Right atrium auricular region (tissue), 2 donors: ENCODE results near the gene KCNJ2.

GRCh38 chr17:67535606-67536088, 158.6 kb downstream of the PITPNC1 start:
- PRO-cap: no peak
- RAMPAGE, long total RNA, 2 experiments: no peak in any of the 2 experiments

DNA sequence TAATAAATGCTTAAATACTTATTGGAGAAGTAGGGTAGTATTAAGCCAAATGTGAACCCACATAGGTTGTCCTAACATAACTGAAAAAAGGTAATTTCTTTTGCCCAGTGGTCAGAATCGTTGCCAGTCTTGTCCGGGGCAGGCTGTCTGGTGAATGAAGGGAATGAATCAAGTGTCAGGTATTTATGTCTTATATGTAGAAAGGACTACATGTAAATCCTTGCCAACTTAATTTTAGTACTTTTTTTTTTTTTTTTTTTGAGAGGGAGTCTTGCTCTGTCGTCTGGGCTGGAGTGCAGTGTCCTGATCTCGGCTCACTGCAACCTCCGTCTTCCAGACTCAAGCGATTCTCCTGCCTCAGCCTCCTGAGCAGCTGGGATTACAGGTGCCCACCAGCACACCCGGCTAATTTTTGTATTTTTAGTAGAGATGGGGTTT, 2.4 kb downstream of the BPTF start:
- PRO-cap: no peak
- RAMPAGE, long total RNA, 2 experiments: no peak in any of the 2 experiments

GRCh38 chr17:67893798-67894522, 68.7 kb downstream of the BPTF start:
- PRO-cap: no peak
- RAMPAGE, long total RNA, 2 experiments: no peak in any of the 2 experiments

DNA sequence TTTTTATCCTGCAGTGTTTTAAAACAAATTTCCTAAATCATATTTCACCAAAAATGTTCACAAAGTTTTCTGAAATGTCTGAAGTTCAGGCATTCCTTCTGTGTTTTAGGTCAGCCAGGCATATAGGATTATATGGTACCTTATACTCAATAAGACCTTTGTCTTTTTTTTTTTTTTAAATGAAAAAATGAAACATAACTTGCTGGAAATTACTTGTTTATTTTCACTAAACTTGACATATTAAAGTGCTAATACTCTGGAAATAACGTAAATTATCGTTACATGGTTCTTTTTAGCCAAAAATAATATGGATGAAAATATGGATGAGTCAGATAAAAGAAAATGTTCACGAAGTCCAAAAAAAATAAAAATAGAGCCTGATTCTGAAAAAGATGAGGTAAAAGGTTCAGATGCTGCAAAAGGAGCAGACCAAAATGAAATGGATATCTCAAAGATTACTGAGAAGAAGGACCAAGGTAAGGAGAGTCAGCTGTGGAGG, 84.0 kb downstream of the BPTF start:
- PRO-cap: no peak
- RAMPAGE, long total RNA, 2 experiments: no peak in any of the 2 experiments

- PRO-cap: no peak
- RAMPAGE, long total RNA, 2 experiments: no peak in any of the 2 experiments
Measured at GRCh38 chr17:68085943-68086562, 50.5 kb downstream of the KPNA2 start.

DNA sequence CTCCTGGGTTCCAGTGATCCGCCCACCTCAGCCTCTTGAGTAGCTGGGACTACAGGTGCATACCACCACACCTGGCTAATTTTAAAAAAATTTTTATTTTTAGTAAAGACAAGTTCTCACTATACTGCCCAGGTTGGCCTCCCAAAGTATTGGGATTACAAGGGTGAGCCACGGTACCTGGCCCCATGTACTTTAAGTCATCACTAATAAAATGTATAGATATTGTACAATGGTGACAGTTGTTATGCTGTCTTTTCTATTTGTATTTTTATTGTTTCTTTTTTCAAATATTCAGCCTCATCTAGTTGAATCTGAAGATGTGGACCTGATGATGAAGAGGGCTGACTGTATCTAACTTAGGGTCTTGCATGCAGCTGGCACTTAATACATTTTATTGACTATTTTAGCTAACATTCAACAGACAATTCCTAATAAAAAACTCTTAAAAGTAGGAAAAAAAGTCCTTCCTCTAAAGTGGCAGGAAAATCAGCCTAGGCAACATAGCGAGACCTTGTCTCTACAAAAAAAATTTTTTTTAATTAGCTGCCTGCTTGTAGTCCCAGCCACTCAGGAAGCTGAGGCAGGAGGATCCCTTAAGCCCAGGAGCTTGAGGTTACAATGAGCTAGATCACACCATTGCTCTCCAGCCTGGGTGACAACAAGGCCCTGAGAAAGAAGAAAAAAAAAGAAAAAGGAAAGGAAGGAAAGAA, 88.0 kb downstream of the KPNA2 start:
- PRO-cap: no peak
- RAMPAGE, long total RNA, 2 experiments: no peak in any of the 2 experiments

GRCh38 chr17:68199315-68199676, 48.5 kb upstream of the AMZ2 start:
- PRO-cap: no peak
- RAMPAGE, long total RNA, 2 experiments: no peak in any of the 2 experiments

GRCh38 chr17:68200473-68201383, 47.1 kb upstream of the AMZ2 start:
- PRO-cap: unidirectional peak, minus-strand start at chr17:68200672; unidirectional peak, minus-strand start at chr17:68200961
- RAMPAGE, long total RNA, 2 experiments: no peak in any of the 2 experiments

- PRO-cap: no peak
- RAMPAGE, long total RNA, 2 experiments: no peak in any of the 2 experiments
Measured at GRCh38 chr17:68296498-68297277, 5.4 kb downstream of the ARSG start.

DNA sequence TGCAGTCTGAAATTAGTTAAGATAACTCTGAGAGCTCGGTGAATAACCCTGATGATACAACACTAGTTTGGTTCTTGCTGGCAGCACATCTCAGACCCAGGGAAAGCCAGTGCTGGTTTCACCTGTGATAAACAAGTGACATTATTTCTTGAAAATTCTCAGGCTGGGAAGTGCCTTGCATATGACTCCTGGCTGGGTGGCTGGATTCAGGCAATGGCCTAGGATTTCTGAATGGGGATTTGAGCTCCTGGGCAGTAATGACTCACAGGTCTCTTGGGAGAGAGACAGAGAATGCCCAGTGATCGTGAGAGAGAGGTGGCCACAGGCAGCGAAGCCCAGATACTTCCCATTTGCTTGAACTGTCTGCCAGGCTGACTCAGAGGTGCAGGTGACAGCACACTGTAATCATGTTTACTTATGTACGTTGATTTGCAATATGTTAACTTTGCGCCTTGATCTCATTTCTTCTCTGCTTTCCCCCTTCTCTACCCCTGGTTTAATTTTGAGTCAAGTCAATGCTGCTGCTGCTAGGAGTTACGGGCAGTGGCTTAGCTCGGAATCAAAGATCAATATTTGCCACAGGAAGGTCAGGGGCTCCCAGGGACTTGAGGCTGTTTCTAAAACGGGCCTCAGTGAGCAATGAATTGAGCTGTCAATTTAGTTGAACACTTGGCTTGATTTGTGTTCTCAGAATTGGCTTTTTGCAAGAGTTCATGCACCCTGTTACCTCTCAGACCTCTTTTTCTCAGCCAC, 27.1 kb downstream of the ARSG start:
- PRO-cap: no peak
- RAMPAGE, long total RNA, 2 experiments: no peak in any of the 2 experiments

GRCh38 chr17:68514683-68515246, 2.5 kb downstream of the PRKAR1A start:
- PRO-cap: bidirectional peak, plus-strand start at chr17:68515392, minus-strand start at chr17:68515125
- RAMPAGE, long total RNA, 2 experiments: no peak in any of the 2 experiments

- PRO-cap: bidirectional peak, plus-strand start at chr17:68520133, minus-strand start at chr17:68520082
- RAMPAGE, long total RNA, 2 experiments: no peak in any of the 2 experiments
Measured at GRCh38 chr17:68519833-68520339, 7.7 kb downstream of the PRKAR1A start.

GRCh38 chr17:68790322-68790819, 164.8 kb downstream of the ABCA8 start:
- PRO-cap: no peak
- RAMPAGE, long total RNA, 2 experiments: no peak in any of the 2 experiments

- PRO-cap: no peak
- RAMPAGE, long total RNA, 2 experiments: no peak in any of the 2 experiments
Measured at GRCh38 chr17:68819397-68819895, 135.7 kb downstream of the ABCA8 start.

DNA sequence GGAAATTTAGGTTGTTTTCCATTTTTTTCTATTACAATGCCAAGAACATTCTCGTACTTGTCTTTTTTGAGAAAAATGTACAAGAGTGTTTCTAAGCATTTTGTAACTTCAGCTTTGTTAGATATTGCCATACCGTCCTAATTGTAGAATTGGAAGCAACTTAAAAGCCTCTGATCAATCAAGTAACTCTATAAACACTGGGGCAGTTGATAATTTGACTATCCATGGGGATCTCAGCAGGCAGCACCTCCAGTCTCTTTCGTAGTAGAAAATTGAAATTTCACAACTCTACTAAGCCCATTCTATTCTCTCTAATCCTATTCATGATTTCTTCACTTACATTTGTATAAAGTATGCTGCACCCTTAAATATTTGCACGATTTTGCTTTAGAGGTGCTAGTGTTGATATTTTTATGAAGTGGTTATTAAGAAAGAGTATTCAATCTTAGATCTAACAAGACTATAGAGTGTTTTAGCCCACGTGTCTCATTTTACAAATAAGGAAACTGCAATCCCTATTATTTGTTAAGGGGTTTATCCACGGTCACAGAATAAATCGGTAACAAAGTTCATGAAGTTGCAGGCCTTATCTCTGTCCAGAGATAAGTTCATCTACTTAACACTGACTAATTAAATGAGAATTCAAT, 11.0 kb downstream of the ABCA6 start:
- PRO-cap: no peak
- RAMPAGE, long total RNA, 2 experiments: no peak in any of the 2 experiments

DNA sequence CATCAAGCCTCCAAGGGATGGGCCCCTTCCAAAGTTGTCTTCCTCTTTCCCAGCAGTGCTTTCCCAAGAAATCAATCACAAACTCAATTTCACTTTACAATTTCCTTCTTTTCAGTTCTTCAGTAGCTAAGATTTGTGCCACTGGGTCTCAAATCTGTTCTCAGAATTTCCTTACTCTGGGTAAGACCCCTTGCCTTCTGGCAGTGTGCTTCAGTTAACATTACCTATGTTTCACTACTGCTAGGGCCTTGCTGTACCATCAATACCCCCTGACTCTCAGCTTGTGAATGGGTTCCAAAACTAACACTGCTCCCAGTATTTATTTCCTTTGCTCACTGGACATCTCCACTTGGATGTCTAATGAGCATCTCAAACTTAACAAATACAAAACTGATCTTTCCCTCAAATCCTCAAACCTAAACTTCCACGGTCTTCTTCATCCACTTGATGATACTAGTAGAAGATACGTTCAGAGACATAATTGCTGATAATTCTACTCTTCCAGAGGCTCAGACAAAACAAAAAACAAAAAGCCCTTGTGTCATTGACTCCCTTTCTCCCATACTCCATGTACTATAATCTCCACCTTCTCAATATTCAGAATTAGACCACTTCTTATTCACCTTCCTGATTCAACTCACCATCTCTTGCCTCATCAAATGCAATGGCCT, 12.2 kb upstream of the ABCA10 start:
- PRO-cap: no peak
- RAMPAGE, long total RNA, 2 experiments: no peak in any of the 2 experiments

DNA sequence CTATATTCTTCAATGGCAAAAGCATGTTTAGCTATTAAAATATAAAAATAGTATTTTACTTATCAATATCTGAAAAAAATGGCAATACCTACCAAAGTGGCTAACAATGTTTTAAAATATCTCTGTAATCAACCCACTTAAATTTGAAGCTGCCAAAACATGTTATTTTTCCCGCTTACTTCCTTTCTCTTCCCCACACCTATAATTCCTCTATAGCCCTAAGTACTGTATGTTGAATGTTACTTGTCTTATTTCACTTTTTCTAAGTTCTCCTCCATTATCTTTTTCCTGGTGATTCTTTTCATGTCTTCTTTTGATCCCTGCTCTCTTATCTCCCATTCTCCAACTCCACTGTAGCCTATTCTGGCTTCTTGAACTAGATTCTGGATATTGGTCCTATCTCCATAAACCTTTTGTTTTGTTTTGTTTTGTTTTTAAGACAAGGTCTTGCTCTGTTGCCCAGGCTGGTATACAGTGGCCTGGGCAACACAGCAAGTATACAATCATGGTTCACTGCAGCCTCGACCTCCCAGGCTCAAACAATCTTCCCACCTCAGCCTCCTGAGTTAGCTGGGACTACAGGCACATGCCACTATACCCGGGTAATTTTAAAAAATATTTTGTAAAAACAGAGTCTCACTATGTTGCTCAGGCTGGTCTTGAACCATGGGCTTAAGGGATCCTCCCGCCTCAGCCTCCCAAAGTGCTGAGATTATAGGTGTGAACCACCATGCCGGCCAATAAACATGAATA, 19.8 kb upstream of the ABCA10 start:
- PRO-cap: no peak
- RAMPAGE, long total RNA, 2 experiments: no peak in any of the 2 experiments

DNA sequence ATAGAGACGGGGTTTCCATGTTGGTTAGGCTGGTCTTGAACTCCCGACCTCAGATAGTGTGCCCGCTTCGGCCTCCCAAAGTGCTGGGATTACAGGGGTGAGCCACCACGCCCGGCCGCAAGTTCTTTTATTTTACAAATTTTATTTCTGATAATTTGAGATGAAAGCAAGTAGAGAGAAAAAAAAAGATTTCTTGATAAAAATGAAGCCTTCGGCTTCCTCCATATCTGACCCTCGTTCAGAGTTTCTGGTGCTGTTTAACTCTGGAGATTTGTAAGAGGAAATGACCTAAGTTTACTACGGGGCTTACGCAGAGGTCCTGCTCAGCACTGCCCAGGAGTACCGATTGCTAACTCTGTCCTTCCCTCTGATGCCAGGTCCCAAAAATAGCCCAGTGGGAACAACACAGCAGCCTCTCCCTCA, 174.4 kb upstream of the KCNJ16 start:
- PRO-cap: bidirectional peak, plus-strand start outside the sequence, minus-strand start at position 240 of the sequence
- RAMPAGE, long total RNA, 2 experiments: no peak in any of the 2 experiments

- PRO-cap: no peak
- RAMPAGE, long total RNA, 2 experiments: no peak in any of the 2 experiments
Measured at GRCh38 chr17:70074232-70074636, 791 bp upstream of the KCNJ16 start.

GRCh38 chr17:70168429-70169735, at the start of gene KCNJ2:
Gene KCNJ2, plus strand, starts transcription at chr17:70169532.
- PRO-cap: bidirectional peak, plus-strand start at chr17:70169532, minus-strand start at chr17:70169387
- RAMPAGE, long total RNA, 2 experiments: start-site peak on the plus strand in 1 of 2 experiments, at chr17:70169521-70169542 at its widest, 116 reads per replicate; start-site peak on the minus strand in 2 of 2 experiments, at chr17:70169295-70169367 at its widest, 29 to 47 reads per replicate